Mononuclear cell (primary cell): ENCODE data around the genes STXBP4 and AKAP1.

- RRBS: no CpG with 5 or more reads among the region's 13 CpGs
Measured at GRCh38 chr17:54901168-54901990, 727 bp downstream of the TOM1L1 start.

DNA sequence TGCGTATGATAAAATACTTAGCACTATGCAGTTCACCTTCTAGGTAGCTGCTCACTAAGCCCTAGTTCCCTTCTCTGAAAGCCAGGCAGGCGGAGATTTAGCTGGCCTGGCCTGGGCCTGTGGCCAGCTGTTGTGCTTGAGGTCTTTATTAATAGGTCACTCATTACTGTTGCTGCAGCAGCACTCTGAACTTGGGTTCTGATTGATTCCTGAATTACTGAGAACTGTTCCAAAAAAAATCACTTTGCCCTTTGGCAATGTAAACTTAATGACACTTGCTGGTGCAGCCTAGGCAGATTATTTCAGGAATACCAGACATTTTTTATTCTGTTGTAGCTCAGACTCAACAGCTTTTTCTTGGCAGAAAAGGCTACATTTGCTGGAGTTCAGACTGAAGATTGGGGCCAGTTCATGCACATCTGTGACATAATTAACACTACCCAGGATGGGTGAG lies 2.7 kb downstream of the TOM1L1 start:
- RRBS: no CpG with 5 or more reads among the region's 2 CpGs

- RRBS: no CpG with 5 or more reads among the region's 64 CpGs
Measured at GRCh38 chr17:54968346-54969434, at the start of gene STXBP4. STXBP4 (plus strand) TSS chr17:54968765.

GRCh38 chr17:55072847-55073281 lies 104.3 kb downstream of the STXBP4 start:
- RRBS: no CpG with 5 or more reads among the region's 5 CpGs

- RRBS: no CpG with 5 or more reads among the region's 11 CpGs
Measured at GRCh38 chr17:55263435-55263801, 1.3 kb upstream of the HLF start.

DNA sequence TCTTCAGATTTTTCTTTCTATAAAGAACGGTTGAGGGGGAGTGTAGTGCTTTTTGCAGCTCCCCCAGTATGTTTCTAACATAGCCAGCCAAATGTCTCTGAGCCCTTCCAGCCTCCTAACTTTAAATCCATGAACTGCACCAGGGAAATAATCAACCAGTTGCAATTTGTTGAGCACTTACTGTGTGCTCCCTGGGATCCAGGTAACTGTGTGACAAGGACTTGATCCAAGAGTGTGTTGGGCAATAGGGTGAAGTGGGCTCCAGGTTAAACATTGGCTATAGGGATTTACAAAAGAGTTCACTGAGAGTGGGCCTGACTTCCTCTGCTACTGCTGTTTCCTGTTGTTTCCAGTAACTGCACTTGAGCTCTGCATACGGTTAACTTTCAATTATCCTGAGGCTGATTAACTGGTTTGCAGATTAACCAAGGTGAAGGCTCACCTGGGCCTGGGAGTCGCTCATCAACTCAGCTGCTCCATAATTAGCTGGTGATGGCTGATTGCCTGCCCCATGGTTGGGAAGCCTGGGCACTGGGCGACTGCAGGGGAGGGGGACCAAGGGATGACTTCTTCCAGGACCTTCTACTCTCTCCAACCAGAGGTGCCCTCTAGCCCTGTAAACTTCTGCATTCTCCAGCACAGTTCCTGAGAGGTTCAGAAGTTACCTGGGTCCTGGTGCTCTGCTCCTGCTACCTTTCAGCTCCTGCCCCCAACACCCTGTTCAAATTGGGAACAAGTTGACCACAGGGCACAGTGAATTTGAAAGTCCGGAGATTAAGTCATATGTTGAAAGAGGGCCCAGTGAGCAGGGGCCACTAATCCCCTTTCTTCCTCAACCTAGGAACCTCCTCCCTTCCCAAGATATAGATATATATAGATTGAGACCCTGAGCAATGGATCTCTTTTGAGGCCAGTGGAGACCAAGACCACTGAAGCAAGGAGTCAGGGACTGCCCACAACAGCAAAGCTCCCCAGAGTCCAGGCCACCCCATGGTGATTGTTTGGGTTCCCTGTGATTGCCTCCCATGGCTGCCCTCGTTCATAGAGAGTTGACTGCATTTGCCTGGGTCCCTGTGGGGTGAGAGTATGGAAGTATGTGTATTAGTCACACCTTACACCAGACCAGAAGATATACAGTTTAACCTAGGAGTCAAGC lies 19.7 kb downstream of the HLF start:
- RRBS: no CpG with 5 or more reads among the region's 6 CpGs

GRCh38 chr17:56369695-56369986 lies 216.4 kb downstream of the ANKFN1 start:
- RRBS: no CpG with 5 or more reads among the region's 1 CpG

DNA sequence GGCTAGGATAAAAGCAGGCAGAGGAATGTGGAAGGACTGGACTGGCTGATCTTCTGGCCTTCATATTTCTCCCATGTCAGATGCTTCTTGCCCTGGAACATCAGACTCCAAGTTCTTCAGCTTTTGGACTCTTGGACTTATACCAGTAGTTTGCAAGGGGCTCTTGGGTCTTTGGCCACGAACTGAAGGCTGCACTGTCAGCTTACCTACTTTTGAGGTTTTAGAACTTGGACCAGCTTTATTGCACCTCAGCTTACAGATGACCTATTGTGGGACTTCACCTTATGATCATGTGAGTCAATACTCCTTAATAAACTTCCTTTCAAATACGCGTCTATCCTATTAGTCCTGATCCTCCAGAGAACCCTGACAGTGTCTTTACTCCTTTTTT lies 181.0 kb upstream of the NOG start:
- RRBS: no CpG with 5 or more reads among the region's 3 CpGs

DNA sequence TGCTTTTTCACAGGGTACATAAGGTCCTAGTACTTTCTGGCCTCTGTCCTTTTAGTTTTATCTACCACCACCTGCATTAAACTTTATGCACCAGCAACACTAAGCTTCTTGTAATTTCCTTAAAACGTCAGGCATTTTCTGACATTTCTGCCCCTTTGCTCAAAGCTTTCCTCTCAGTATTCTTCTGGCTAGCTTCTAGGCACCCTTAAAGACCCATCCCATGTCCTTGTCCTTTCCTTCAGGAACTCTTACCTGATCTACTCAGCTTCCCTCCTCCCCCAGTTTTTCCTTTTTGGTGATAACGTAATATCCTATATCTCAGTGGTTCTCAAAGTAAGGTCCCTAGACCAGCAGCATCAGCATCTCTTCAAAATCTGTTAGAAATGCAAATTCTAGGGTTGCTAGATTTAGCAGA lies 2.8 kb downstream of the DGKE start:
- RRBS: no CpG with 5 or more reads among the region's 2 CpGs

DNA sequence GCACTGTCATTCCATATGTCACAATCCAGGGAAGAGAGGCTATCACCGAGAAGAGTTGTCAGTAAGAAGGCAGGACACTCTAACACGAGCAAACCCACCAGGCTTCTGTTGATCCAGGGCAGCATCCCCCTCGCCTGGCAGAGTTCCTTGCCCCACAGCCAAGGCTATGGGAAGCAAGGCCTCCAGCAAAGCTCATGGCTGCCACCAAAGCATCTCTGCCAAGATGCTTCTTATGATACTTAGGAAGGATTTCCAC lies 23.2 kb downstream of the TRIM25 start:
- RRBS: no CpG with 5 or more reads among the region's 3 CpGs

DNA sequence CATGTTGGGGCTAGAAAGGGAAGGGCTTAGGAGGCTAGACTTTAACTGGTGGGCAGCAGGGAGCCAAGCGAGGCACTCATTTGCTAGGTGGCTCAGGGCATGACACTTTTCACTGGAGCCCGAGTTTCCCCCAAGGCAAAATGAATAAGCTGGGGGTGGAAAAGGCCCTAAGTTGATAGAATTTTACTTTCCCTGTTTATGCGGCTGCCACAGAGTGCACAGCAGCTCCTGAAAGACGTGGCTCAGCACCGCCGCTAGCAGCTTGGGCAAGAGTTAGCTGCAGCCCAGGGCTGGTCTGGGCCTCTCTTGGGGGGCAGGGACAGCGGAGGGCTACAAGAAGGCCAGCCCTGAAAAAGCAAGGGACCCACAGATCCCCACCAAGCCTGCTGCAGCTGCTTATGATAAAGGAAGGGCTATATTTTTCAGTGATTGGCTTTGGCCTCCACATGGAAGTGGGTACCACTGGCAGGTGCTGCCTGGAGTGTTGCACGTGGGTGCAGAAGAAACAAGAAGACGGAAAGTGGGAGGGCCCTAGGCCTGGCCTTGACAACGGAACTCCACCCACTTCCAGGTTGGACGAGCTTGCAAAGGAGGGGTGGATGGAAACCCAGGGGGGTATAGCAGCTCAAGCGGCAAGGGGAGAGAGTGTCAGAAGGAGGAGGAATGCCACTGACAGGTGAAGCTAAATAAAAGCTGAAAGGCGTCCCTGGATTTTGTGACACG lies 20.5 kb downstream of the TRIM25 start:
- RRBS: no CpG with 5 or more reads among the region's 14 CpGs

GRCh38 chr17:56903986-56904790 lies 9.7 kb downstream of the TRIM25 start:
- RRBS: no CpG with 5 or more reads among the region's 9 CpGs

- RRBS: no CpG with 5 or more reads among the region's 8 CpGs
Measured at GRCh38 chr17:56978554-56979082, 687 bp downstream of the SCPEP1 start.

GRCh38 chr17:57032217-57032730 lies 52.8 kb upstream of the AKAP1 start:
- RRBS: no CpG with 5 or more reads among the region's 8 CpGs

GRCh38 chr17:57068271-57068640 lies 16.8 kb upstream of the AKAP1 start:
- RRBS: no CpG with 5 or more reads among the region's 4 CpGs

GRCh38 chr17:57084442-57085513 lies at the start of gene AKAP1:
AKAP1 (plus strand) TSS chr17:57085246.
- RRBS: 2% methylated on average over 44 of the region's 99 CpGs

DNA sequence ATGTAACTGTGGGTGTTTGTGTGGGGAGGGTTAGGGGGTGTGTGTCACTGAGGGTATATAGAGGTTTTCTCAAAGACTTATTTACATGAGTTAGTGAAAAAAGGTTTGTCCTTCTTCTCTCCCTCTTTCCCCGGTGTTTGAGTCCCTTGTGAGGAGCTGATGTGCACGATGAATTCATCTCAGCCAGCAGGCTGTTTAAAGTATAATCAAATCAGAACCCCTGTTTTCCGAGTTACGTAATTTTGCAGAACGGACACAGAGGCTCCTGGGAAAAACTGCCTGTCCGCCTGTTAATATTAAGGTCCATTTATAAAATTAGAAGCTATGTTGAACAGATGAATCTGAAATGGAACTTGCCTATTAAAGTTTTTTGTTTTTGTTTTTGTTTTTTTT lies 73.2 kb downstream of the MSI2 start:
- RRBS: no CpG with 5 or more reads among the region's 6 CpGs

- RRBS: no CpG with 5 or more reads among the region's 8 CpGs
Measured at GRCh38 chr17:57355093-57355976, 99.0 kb downstream of the MSI2 start.

DNA sequence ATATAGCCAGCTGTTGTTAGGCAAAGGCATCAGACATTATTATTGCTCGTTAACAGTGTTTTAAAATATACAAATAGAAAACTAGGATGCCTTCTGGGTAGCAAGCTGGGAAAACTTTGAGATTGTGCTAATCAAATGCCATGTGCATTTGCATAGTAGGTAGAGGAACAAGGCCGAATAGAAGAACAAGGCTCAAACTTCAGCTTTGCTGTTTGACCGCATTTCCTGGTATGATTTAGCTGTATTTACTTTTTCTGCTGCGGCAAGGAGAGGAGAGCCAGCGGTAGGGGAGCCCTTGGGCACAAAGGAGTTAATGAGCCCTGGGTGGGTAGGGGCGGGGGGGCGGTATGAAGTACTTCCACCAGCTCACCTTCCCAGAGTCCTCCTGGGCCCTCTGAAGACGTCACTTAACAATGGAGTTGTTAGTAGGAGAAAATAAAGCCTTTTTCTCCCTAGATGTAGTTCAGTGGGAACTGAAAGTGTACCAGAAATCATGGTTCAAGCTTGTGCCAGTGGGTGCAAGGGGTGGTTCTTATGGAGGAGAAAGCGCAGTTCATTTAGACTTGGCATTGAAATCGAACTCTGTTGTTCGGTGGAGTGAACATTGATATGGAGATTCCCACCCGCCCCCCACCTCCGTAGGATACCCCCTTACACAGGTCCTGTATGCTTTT lies 152.1 kb downstream of the MSI2 start:
- RRBS: no CpG with 5 or more reads among the region's 13 CpGs

DNA sequence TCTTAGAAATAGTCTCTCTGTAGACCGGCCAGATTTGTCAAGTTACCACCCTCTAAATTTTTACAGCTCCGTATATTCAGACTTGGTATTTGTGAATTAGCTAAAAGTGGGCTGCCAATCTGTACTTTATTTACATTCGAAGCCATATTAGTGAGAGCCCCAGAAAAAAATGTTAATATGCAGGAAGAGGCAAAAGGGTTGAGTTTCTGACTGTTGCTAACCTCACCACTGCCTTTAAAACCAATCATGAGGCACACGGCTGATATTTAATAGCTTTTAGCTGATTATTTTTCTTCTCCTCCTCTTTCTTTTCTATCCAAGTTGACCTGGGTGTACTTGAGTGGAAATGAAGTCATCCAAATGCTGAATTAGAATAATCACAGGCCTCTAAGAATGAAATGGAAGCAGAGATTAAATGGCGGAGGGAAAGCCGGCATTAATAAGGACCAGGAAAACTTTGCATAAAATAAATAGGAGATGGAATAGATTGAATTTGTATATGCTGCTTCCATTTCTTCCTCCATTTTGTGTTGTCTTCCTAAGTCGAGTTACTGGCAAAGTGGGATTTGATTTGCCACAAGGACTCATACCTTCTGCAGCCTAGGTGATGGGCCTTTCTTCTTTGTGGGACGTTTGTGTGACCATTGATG lies 152.8 kb downstream of the MSI2 start:
- RRBS: no CpG with 5 or more reads among the region's 8 CpGs